Parietal lobe (tissue), 2 donors: ENCODE measurements around a stretch of chr6.

DNA sequence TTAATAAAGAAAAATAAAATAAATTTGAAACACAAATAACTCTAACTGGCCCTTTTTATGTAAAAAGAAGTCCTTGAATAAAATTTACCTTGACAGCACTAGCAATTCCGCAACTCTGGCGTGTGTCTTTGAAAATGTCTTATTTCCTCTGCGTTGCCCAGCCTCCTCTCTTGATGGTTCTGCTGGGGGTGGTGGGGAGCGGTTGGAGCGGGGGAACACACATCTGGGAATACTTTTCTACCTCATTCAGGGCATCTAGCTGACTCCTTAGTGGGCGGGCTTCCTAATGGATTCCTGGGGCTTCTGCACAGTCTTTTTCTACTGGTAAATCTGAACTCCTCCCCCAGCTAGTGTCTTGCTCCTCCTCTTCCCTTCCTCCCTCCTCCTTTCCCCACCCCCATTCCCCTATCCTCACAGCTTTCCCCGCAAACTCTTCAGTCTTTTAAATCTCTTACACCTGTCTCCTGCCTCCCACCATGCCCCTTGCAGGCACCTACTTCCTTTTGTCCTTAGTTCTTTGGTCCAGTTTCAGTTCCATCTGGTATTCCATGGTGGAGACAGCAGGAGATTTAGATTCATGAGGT, 74.4 kb downstream of the PRL start:
- RAMPAGE, long total RNA = no peak

- RAMPAGE, long total RNA = no peak
Measured at GRCh38 chr6:22442741-22443248, 126.6 kb upstream of the HDGFL1 start.

- RAMPAGE, long total RNA = no peak
Measured at GRCh38 chr6:22709798-22710154, 140.4 kb downstream of the HDGFL1 start.

DNA sequence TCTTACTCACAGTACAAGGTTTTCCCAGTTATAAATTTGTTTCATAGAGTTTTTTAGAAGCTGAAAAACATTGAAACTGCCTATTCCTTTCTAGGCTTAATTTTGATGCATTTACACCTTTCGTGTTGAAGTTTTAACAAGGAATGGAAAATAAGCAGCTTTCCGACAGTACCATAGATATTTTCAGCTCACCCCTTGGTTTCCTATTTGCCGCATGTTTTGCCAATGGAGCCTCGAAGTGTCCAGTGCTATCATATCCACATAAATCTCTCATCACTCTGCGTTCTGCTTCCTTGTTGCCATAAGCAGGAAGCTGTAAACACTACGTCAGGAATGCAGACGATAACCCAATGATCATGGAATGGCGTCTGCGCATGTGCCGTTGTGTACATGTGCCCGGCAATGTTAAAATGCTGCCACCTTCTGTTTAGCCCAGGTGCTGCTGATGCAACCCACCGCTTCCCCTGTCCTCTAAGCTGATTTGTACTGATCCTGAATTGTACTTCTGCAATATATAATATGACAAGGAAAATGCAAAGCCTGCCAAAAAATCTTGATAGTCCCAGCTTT, 607.4 kb downstream of the HDGFL1 start:
- RAMPAGE, long total RNA = no peak

GRCh38 chr6:24359760-24360578, 2.1 kb upstream of the DCDC2 start:
- RAMPAGE, long total RNA = no peak

DNA sequence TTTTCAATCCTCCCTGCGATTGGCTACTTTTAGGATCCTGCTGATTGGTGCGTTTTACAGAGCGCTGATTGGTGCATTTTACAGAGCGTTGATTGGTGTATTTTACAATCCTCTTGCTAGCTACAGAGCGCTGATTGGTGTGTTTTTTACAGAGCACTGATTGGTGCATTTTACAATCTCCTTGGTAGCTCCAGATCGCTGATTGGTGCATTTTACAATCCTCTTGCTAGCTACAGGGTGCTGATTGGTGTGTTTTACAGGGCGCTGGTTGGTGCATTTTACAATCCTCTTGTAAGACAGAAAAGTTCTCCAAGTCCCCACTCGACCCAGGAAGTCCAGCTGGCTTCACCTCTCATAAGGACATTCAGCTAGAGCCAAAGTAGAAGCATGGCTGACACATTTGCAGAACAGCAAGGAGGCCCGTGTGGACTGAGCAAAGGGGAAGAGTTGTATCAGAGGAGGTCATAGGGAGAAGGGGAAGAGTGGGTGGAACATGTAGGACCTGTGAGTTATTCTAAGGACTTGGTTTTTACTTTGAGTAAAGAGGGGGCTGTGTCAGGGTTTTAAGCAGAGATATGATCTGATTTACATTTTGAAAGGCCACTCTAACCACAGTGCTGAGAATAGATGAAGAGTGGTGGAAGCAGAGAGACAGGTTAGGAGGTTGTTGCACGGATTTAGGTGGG, 2.6 kb downstream of the ALDH5A1 start:
- RAMPAGE, long total RNA = no peak

DNA sequence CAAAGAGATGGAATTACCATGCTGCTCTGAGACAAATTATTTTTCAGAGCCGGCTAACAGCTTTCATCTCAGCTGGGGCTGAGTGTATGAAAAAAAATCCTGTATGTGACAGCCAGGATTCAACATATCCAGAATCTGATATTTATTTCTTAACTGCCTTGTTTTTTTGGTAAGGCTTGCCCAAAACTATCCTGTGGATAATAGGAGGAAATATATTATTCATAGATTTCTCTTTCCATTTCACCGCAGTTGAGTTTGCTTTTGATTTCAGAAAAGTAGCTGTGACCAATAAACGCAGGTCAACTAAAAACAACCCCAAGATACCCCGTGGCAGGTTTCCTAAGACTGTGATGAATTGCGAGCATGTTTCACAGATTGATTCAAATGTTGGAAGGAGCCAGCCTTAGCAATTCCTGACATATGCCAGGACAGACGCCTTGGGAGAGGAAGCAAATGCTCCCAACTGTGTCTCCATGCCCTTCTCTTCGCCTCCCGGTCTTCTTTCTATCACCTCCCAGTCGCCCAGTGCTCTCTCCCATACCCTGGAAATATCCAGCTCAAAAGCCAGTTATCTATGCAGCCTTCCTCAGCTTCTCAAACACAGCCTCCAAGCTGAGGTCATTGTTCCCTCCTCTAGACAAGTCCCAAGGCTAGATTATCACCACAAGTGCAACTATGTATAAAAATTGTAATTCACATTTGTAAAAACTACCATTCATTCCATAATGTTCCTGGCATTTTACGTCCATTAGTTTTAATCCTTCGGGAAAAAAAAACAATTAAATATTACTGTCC, 32.0 kb downstream of the KIAA0319 start:
- RAMPAGE, long total RNA = no peak

- RAMPAGE, long total RNA = no peak
Measured at GRCh38 chr6:24705274-24706458, 13.3 kb downstream of the C6orf62 start.

GRCh38 chr6:24783334-24784421, 8.9 kb downstream of the GMNN start:
- RAMPAGE, long total RNA = no peak

DNA sequence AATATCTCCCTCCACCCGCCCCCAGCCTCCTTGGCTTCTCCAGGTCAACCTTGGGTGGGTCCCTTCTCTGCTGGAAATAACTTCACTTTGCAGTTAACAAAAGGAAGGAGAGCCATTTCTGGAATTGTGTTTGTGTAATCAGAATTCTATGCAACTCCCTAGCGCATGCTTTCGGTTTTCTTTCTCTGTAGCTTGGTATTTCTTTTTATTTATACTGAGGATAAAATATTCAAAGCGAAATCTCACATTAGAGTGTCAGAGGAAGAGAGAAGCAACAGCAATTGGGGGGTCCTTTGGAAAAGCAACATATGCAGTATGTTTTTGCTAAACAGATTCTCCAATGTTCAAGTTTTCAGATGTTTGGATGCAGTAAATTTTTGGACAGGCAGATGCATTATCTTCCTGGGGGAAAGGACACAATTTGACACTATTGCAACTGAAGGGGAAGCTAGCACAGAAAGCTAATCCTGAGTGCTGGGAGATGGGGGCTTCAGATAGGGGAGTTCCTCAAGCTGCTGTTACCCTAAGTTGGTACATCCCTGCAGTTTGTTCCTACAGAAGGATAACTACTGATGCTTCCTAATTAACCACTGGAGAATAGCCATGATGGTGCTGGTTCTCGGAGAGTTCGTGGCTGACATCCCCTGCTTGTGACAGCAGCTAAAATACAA, 26.9 kb downstream of the RIPOR2 start:
- RAMPAGE, long total RNA = no peak

DNA sequence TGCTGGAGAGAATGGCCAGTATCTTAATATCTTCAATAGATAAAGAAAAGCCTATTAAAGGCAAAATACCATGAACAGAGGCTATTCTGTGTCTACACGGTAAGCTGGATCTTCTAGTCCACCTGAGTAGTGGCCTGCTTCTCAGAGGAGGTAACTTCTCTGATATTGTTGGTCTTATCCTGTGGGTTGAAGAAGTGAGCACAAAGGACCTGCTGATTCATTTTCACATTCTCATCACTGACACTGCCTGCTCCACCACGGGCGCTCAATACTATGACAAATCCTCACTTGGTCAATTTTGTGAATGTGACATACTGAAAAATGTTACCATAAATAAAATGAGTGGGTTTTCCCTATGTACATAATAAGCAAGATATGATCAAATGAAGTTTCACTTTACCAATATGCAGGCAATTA, 71.4 kb upstream of the RIPOR2 start:
- RAMPAGE, long total RNA = no peak

DNA sequence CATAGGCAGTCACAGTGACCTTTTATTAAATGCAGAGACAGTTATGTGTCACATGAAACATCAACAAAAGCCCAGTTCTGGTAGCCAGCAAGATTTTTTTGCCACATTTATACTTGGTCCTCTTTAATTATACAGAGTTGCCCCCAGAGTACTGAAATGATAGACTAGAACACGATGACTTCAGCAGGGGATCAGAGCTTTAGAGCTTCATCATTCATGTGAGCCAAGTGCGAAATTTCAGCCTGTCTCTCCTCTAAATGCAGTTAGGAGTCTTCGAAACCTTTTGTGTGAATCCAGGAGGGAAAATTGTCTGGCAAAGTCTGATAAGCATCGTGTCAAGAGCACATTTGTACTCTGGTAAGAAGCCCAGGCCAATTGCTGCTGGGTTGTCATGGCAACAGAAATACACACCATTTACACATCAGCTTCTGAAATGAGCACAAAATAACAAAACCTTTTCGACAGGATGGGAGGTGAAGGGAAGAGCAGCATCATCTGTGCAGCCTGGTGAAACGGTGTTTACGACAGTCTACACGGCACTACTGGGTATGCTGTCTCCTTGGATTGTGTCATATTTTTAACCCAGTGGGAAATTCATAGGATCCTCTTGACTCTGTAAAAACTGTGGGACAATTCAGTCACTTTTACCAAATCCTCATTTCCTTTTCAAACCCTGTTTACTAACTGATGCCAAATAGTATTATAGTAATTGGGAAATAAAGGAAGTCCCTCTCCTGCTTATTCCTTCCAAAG, 79.4 kb upstream of the RIPOR2 start:
- RAMPAGE, long total RNA = no peak

- RAMPAGE, long total RNA = no peak
Measured at GRCh38 chr6:25035889-25036620, 100.3 kb upstream of the RIPOR2 start.

GRCh38 chr6:25053673-25054554, 118.2 kb upstream of the RIPOR2 start:
- RAMPAGE, long total RNA = no peak

- RAMPAGE, long total RNA = no peak
Measured at GRCh38 chr6:25178341-25178944, 100.7 kb upstream of the CARMIL1 start.

DNA sequence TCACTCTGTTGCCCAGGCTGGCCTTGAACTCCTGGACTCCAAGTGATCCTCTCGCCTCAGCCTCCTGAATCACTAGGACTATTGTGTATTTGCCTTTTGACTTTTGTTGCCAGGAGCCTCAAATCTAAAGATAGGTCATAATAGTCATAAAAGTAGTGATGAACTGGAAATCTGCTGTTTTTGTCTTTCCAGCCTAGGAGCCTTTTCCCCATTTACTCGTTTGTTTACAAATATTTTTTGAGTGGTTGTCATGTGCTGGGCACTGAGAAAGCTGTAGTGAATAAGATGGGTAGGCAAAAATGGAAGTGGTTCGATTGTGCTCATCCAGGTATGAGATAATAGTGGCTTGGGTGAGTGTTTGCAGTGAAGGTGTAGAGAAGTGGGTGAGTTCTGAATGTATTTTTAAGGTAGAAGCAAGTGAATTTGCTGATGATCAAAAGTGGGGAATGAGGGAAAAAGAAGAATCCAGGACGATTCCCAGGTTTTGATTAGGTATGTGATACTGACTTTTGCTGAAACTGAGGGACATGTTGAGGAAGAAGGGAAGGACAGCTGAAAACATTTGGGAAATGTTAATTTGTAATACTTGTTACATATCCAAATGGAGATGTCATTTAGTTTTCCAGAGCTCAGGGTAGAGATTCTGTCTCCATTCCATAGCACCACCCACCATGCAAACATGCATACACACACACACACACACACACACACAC, 53.0 kb downstream of the CARMIL1 start:
- RAMPAGE, long total RNA = no peak

DNA sequence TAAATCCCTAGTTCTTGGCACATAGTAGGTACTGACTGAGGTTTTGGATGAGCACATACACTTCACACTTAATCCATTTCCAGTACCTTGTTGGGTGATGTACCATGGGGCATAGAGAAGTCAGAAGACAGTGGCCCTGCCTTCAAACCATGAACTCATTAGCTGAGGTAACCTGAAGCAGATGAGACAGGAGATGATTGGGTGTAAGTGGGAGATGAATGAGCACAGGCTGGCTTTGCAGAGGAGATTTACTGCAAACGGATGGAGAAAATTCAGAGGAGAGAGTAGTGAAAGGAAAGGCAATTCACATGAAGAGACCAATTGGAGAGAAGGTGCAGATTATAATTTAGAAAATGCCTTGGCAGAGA, 160.9 kb downstream of the CARMIL1 start:
- RAMPAGE, long total RNA = no peak

DNA sequence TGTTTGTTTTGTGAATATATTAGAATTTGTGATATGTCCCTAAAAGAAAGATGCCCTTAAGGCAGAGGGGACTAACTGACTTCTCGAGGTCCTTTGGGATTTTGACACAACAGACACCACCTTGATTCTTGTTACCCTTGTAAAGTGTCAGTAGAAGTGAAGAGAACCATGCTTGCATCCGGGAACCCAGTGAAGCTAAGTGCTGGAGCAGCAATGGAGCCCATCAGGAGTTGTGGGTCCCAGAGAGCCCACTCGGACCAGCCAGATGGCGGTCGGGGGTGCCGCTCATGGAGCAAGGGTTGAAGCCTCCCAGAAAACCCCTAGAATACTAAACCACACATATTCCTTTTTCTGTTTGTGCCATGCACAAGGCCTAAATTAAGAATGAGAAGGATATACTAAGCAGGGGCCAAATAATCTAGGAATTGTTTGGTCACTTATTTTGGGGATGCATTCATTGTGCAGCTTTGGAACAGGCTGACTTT, 29.4 kb upstream of the SCGN start:
- RAMPAGE, long total RNA = no peak

DNA sequence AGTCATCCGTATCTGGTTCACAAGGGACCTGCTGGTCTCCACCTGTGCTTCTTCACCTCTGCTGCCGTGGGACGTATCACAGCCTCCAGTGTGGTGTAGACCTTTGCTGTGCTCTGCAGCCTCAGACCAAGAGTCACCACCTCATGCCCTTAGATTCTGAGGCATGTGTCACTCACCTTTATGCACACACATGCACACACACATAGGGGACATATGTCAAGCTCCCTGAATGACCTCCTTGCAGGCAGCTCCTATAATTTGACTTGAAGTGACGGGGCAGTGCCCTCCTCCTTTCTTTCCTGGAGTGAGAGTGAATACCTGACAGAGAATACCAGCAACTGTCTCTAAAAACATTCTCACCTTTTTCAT, 3.4 kb downstream of the SLC17A4 start:
- RAMPAGE, long total RNA = no peak

- RAMPAGE, long total RNA = no peak
Measured at GRCh38 chr6:25833138-25833566, 1.3 kb upstream of the SLC17A1 start.